LNCaP clone FGC (cell line): ENCODE measurements around a stretch of chr10.

GRCh38 chr10:114399355-114400180, 4.7 kb downstream of the AFAP1L2 start:
- RRBS, 2 experiments: no CpG with 5 or more reads among the region's 8 CpGs

DNA sequence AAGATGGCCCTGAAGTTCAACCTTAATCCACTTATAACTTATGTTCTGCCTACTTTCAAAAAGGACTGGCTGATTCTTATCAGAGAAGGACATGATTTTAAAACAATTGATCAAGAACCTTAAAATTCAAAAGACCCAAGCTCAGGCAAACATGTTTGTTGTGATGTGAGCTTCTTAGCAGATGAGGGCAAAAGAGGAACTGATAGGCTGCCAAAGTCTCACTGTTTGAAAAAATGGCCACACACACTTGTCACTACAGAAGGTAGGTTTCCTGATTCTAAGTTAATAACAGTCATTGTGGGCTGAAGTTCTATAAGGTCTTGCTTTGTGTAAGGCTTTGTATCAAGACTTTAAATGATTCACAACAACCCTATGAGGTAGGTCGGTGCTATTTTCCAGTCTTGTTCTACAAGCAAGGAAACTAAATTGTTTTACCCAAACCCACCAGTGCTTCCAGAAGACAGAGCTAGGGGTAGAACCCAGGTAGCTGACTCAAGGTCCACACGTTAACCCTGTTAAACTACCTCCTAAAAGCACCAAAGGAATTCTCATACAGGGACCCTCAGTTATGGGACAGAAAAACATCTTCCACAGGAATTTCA, 94.4 kb upstream of the AFAP1L2 start:
- RRBS, 2 experiments: no CpG with 5 or more reads among the region's 2 CpGs

GRCh38 chr10:114504953-114505753, 100.9 kb upstream of the AFAP1L2 start:
- RRBS, 2 experiments: no CpG with 5 or more reads among the region's 4 CpGs

DNA sequence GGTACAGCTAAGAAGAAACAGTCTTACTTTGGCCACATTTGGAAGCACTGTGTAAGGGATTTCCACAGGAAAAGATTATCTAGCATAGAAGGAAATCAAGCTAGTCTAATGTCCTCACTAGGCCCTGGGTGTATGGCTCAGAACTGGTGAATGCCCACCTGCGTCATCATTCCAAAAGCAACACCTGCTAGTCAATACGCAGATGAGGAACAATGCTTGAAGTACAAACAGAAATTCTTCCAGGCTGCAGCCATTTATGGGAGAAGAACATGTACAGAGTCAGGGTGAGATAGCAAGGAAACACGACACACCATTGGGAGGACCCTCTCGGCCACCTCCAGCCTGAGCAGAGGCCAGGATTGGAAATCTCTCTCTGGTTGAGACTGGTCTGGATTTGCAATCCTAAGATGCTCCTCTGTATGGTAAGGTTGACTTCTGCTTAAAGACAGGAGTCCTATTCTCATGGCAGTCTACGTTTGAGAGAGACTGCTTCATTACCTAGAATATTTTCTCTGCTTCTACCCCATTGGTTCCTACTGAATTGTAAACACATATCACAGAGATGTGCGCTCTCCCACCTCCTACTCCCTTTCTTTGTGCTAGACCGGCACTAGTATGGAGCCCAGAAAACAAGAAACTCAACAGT, 48.0 kb downstream of the ABLIM1 start:
- RRBS, 2 experiments: no CpG with 5 or more reads among the region's 7 CpGs

DNA sequence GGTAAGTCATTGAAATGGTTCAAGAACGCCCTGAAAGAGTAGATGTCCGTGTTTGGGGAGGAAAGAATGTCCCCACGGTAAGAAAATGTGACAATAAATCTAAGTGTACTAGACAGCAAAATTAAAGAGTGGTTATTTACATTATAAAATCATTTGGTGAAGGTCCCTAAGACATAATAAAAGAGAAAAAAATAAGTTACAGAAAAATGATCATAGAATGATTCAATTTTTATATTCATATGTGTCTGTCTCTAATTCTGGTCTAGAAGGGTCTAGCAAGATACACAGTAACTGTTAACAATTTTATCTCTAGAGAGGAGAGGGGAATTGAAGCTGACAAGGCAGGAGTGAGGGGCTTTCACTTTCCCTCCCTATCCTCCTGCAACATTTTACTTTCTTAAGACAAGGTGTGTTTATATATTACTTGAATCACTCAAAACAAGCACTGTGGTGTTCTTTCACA, 27.3 kb downstream of the ABLIM1 start:
- RRBS, 2 experiments: no CpG with 5 or more reads among the region's 3 CpGs

- RRBS, 2 experiments: 6 to 7% methylated on average over 44 of the region's 85 CpGs
Measured at GRCh38 chr10:114767995-114768882, 53.3 kb upstream of the FHIP2A start.

GRCh38 chr10:114779689-114780171, 41.9 kb upstream of the FHIP2A start:
- RRBS, 2 experiments: no CpG with 5 or more reads among the region's 2 CpGs

DNA sequence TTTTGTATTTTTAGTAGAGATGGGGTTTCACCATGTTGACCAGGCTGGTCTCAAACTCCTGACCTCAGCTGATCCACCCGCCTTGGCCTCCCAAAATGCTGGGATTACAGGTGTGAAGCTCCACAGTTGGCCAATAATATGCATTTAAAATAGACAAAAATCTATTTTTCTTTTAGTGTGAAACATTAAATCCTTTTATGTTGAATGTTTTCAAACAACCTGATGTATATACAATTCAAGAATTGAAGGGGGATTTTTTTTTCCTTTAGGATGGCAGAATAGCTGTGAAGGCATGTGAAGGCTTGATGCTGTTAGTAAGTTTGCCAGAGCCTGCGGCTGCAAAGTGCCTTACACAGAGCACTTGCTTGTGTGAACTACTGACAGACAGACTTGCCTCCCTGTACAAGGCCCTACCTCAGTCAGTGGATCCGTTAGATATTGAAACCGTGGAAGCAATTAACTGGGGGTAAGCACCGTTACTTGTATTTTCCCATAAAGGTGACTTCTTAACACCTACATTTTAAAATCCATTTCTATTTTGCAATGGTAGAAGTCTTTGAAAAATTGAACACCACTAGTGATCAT, 22.0 kb downstream of the FHIP2A start:
- RRBS, 2 experiments: no CpG with 5 or more reads among the region's 5 CpGs

- RRBS, 2 experiments: no CpG with 5 or more reads among the region's 1 CpG
Measured at GRCh38 chr10:114903169-114903557, 34.8 kb upstream of the TRUB1 start.

- RRBS, 2 experiments: no CpG with 5 or more reads among the region's 14 CpGs
Measured at GRCh38 chr10:115001393-115002422, 63.7 kb downstream of the TRUB1 start.

GRCh38 chr10:115368120-115368788, 275.1 kb downstream of the ATRNL1 start:
- RRBS, 2 experiments: no CpG with 5 or more reads among the region's 33 CpGs

DNA sequence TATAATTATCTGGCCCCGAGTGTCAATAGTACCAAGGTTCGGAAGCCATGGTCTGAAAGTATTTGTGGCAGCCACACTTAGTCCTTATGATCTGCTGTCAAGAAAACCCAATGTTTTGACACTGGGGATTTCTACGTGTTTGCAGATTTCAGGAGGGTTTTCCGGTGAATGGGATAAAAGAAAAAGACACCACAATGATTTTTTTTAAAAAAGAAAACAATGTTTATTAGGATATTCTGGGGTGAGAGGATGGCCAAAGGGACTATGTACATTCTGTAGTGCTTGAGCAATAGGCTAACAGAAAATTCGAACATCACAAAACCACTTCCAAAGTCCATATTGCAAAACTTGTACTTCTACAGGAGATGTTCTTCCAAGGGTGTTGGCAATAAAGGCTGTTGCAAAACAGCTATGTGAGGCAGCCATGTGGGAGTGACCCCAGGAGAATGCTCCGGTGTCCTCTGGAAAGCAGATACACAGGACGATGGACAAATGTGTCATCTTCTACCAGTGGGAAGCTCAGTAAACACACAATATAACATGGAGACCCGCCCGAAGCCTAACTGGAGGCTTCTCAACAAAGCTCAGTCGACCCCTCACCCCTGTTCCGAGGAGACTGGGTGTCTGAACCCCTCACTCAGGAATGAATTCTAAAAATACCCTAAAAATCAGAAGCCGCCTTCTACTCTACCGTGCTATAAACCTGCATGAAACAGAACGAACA, 216.1 kb downstream of the GFRA1 start:
- RRBS, 2 experiments: no CpG with 5 or more reads among the region's 14 CpGs

GRCh38 chr10:116210818-116211503, 62.0 kb downstream of the GFRA1 start:
- RRBS, 2 experiments: no CpG with 5 or more reads among the region's 6 CpGs

DNA sequence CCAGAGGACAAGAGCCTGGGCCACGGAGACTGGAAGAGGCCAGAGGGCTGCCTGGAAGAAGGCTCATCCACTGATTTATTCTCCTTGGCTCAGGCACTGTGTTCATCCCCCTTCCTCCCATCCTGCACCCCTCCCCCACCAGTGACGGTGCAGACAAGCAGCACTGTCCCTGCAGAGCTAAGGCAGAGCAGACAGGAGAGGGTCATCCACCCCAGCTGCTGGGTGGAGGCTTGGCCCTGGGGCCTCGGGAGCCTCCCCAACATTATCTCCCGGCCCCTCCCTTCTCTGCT, 24.8 kb upstream of the HSPA12A start:
- RRBS, 2 experiments: no CpG with 5 or more reads among the region's 4 CpGs

GRCh38 chr10:116947057-116947497, 57.9 kb downstream of the SHTN1 start:
- RRBS, 2 experiments: no CpG with 5 or more reads among the region's 3 CpGs

DNA sequence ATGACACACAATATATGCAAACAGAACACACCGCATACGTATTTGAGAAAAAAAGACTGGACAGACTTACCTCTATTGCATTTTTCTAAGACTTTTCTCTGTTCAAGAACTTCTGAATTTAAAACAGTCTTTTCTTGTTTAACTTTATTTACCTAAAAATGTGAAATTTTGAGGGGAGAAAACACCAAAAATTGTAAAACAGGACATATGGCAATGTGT, 56.2 kb downstream of the SHTN1 start:
- RRBS, 2 experiments: no CpG with 5 or more reads among the region's 2 CpGs

- RRBS, 2 experiments: 58 to 74% methylated on average over 2 of the region's 15 CpGs
Measured at GRCh38 chr10:117126346-117126566, 11.8 kb downstream of the VAX1 start.

GRCh38 chr10:117168768-117169520, 28.3 kb upstream of the KCNK18 start:
- RRBS, 2 experiments: 100% methylated on average over 1 of the region's 32 CpGs; no CpG with 5 or more reads in 1 of the 2 experiments

GRCh38 chr10:117248813-117249158, 7.9 kb downstream of the SLC18A2 start:
- RRBS, 2 experiments: no CpG with 5 or more reads among the region's 6 CpGs

GRCh38 chr10:117346554-117347439, 28.4 kb downstream of the PDZD8 start:
- RRBS, 2 experiments: no CpG with 5 or more reads among the region's 8 CpGs